Bronchus fibroblast of lung (primary cell): ENCODE results near the genes THOC6 and ZNF213.

- RAMPAGE, long total RNA: no peak
Measured at GRCh38 chr16:3022151-3023059, 1.3 kb downstream of the HCFC1R1 start.

DNA sequence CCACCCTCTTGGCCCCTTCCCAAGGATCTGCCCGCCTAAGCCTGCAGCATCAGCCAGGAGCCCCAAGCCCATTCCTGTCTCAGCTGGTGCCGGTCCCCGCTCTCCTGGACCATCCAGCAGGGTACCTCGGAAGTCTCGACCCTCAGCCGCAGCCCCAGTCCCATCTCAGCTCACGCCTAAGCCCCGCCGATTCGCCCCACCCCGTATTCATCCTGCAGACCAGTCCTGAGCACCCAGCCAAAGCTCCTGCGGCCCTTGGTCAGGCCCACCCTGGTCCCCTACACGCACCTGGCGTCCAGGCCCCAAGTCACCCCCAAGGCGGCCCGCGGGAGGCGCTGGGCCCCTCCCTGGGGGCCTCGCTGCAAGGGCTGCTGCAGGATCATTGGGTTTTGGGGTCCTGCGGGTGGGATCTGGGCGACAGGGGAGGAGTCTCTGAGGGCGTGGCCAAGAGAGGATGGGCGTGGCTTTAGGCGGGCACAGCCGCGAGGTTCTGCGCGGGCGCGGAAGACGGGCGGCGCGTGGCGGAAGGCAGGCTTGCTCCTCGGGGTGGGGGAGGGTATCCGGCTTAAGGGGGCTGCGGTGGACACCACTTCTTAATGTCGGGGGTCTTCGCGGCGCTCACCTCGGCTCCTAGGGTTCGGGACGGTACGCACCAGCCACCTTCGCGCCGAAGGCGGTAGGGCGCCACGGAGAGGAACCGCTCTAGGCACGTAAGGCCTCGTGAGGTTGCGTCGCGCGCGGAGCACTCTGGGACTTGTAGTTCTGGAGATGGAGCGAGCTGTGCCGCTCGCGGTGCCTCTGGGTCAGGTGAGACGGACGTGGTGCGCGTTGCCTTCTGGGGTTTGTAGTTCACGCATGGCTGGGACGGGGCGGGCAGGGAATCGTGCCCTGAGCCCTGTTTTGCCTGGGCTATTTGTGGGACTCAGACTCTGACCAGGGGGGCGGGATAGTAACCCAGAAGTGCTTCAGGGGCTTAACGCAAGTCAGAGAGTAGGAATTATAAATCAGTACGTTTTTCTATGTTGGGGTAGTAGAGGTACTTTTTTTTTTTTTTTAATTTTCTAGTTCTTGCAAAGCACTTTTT lies at the start of gene THOC6:
TSS of gene THOC6 (plus strand) at position 477 of the 1,084 bp plus-strand sequence.
- RAMPAGE, long total RNA: start-site peak on the minus strand centred at position 371 of the sequence, 165 bp wide, 1,510 and 1,049 reads in 2 replicates

DNA sequence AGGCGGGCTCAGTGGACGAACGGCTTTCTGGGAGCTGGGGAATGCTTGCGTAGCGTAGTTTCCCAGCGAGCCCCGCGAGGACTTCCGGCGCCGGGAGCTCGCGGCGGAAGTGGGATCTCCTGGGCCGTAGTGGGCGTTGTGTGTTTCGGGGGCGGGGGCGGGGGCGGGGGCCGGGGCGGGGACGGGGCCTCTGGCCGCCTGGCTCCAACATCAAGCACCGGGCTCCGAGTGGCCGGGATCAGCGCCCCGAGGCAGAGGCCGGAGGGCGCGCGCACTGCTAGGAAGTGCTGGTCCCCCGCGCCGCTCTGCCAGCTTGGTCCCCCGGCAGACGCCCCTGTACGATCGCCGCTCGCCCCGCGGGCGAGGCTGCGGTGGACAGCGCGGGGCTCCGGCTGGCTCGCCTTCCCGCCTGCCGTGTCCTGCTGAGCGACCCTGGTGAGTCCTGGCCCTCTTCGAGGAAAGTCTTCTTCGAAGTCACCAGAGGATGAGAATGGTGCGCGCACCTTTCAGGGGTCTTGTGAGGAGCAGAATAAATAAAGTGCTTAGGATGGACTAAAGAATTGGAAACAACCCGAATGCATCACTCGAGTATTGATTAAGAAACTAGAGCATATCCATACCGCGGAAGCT lies at the start of gene ZNF213:
TSS of gene ZNF213 (plus strand) at position 77 of the 630 bp plus-strand sequence.
- RAMPAGE, long total RNA: no peak

GRCh38 chr16:3137234-3137656 lies 2.4 kb downstream of the ZNF213 start:
- RAMPAGE, long total RNA: no peak

- RAMPAGE, long total RNA: no peak
Measured at GRCh38 chr16:3536338-3536741, 35.5 kb downstream of the CLUAP1 start.

DNA sequence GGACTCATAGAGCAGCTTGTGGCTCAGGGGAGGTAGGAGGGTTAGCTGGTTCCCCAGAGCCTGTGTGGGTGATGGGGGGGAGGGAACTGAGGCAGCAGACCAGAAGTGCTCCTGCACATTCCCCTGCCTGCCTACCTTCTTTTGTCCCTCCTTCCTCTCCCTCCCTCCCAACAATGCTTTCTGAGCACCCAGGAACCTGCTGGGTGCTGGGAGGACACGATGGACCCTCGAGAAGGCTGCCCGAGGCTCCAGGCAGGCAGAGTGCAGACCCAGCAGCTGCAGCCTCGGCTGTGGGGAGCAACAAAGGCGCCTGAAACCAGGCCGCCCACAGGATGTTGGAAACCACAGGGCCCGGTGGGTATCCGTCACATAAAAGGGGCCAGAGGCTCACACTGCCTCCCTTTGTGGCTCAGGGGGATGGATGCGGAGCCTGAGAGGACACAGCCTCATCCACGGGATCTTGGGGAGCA lies 1.5 kb upstream of the NLRC3 start:
- RAMPAGE, long total RNA: no peak

GRCh38 chr16:3640246-3640715 lies 14.2 kb upstream of the DNASE1 start:
- RAMPAGE, long total RNA: no peak

GRCh38 chr16:3645219-3645796 lies 9.2 kb upstream of the DNASE1 start:
- RAMPAGE, long total RNA: no peak

DNA sequence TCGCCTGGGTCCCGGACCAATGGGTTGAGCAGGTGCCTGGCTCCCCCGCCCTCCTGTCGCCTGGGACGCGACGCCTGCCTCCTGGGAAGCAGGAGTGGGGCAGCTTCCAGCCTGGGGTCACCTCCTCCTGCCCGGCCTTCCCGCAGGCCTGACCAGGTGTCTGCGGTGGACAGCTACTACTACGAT lies 1.9 kb downstream of the DNASE1 start:
- RAMPAGE, long total RNA: no peak

DNA sequence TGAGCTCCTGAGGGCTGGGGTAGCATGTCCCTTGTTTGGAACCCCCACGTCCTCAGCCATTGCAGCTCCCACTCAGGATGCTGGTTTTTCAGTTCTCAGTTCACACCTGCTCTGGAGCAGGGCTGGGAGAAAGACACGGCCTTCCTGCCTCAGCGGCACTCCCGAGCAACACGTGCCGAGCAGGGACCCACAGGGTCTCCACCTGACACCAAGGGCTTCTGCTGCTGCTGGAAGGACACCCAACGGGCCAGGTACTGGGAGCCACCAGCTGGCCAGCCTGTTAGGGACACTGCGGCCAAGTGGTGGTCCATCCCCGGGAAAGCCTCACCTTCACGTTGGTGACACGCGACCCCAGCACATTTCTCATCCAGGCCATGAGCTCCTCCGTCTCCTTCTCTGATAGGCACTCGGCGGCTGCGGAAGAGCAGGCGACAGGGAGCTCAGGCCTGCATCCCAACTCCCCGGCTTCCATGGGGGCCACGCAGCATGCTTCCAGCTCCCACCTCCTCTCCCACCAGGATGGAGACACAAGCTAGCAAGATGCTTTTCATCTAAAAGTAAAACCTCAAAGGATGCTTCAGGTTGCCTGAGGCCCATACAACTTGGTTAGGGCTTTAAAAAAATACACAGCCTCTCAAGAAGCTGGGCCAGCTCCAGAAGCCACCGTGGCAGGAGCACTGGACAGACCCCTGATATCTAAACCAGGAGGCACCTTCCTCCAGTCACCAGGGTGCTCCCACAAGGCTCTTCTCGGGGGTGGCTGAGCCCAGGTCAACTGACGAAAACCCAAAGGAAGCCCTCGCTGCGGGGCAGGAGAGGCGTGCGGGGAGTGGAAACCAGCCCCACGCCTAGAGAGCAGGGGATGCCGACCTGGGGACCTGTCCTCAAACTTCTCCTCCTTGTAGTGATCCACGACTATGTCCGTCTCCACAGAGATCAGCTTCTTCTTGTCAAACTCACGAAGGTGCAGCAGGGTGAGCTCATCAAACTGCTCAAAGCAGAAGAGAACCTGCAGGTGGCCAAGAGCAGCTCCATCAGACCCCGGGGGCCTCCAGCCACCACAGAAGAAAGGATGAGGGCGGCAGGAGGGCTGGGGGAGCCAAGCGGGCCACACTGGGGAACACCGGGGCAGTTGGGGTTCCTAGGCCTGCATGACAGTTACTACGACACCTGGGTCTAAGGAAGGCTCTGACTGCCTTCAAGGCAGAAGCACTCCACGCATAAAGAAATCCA lies 8.5 kb downstream of the DNASE1 start:
- RAMPAGE, long total RNA: no peak

DNA sequence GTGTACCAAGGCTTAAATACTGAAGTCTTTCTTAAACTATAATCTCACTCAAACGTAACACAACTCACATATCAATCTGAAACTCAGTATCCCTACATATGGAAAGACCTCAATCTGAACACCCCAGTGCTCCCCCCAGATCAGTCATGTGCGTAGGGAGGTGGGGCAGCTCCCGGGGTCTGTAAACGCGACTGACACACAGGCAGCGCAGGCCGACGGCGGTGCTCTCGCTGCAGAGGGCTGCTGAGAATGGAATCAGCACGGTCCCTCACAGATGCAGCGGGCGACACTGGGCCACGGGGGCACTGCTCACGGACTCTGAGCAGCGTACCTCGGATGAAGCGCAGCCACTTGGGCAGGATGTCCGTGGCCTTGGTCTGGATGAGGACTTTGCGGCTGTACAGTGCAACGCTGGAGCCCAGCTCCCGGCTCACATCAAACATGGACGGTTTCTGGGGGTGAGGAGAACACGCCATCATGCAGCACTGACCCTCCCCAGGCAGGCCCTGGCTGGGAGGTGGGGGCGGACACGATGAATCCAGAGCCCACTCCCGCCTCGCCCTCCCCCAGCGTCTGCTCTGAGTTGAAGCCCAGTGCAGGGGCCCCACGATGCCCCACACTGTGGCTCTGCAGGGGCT lies 18.0 kb downstream of the DNASE1 start:
- RAMPAGE, long total RNA: no peak

DNA sequence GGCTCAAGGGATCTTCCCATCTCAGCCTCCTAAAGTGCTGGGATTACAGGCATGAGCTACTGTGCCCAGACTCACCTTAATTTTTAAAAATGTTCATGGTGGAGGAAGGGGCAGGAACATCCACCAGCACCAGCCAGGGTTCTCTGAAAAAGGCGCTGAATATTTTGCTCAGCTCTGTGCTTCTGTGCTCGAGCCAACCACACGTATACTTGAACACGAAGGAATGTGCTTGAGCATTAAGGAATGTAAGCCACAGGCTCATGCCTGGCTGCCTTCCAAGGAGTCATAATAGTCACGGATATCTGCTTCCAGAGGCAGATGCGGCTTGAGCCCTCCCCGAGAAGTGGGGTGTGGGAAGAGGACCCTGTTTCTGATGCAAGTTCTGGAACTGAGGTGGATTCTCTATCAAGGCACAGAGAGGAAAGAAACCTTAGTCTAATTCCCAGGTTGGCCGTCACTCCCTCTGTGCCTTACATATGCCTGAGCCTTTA lies 65.6 kb upstream of the CREBBP start:
- RAMPAGE, long total RNA: no peak

- RAMPAGE, long total RNA: no peak
Measured at GRCh38 chr16:3952731-3953105, 72.2 kb upstream of the CREBBP start.

GRCh38 chr16:4019310-4019932 lies 96.8 kb downstream of the ADCY9 start:
- RAMPAGE, long total RNA: no peak

GRCh38 chr16:4059895-4060339 lies 56.3 kb downstream of the ADCY9 start:
- RAMPAGE, long total RNA: no peak

GRCh38 chr16:4143346-4143809 lies 27.1 kb upstream of the ADCY9 start:
- RAMPAGE, long total RNA: no peak

DNA sequence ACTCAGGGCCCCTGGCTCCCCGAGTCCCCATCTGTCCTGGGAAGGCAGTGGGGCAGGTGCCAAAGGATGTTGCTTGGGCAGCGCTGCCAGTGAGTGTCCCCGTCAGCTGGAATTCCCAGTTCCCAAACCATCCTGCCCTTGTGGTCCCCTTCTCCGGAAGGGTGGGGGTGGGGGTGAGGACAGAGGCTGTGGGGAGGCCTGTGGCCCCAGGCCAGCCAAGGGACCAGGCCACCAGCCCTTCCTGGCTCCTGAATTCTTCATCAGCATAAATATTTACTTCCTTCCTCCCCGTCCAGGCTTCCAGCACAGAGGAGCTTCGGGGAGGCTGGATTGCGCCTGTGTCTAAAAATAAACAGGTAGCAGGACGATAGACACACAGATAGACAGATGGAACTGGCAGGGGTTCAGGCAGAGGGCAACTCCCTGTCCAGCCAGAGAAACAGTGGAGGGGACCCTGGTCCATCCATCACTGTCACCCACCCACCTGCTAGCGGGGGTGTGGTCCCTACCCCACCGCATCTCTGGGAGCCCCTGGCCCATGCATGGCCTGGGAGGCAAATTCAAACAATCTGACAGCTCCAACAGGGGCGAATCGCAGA lies 13.0 kb downstream of the GLIS2 start:
- RAMPAGE, long total RNA: no peak

GRCh38 chr16:4343081-4344136 lies 7.7 kb downstream of the PAM16 start:
- RAMPAGE, long total RNA: no peak

- RAMPAGE, long total RNA: no peak
Measured at GRCh38 chr16:4353591-4354039, 2.5 kb upstream of the PAM16 start.

- RAMPAGE, long total RNA: no peak
Measured at GRCh38 chr16:4370531-4371391, 887 bp upstream of the VASN start.